Endothelial cell (in vitro differentiated cells): ENCODE measurements around the genes ATXN10 and TRMU.

GRCh38 chr22:45524788-45525281, 22.2 kb downstream of the FBLN1 start:
- PRO-cap, result no peak

GRCh38 chr22:45533593-45534096, 31.0 kb downstream of the FBLN1 start:
- PRO-cap, result no peak

- PRO-cap, result no peak
Observed at GRCh38 chr22:45541871-45542519, 39.3 kb downstream of the FBLN1 start.

DNA sequence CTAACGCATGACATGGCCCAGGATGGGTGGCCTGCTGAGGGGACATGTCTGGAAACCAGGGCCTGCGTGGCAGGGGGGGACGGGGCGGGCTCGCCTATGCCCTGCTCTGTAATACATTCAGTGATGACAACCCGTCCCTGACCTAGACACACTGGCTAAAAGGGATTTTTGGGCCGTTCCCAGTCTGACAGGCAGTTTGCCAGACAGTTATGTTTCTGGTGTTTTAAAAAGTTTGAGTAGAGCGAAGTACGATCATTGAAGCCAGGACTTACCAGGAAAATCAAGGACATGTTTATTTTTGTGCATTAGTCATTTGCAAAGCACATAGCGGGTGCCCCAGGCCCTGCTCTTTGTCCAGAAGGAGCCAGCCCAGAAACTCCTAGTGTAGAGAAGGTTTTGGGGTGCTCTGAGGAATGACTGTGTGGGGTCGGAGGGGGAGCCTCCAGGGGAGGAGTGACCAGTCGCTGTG, 50.7 kb downstream of the FBLN1 start:
- PRO-cap, result no peak

DNA sequence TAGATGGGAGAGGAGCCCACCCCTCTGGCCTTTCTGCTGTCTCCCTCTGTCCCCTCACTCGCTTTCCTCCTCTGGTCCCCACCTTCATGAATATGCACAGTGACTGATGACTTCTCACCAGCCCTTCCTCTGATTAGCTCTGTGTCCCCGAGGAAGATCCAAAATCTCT, 73.8 kb downstream of the FBLN1 start:
- PRO-cap, result no peak

- PRO-cap, result bidirectional peak, plus-strand start at chr22:45672061, minus-strand start at chr22:45671757
Observed at GRCh38 chr22:45671564-45672195, at the start of gene ATXN10. TSS of gene ATXN10 (plus strand) at chr22:45671834.

- PRO-cap, result bidirectional peak, plus-strand start at chr22:46013596, minus-strand start at chr22:46013674; bidirectional peak, plus-strand start at chr22:46014012, minus-strand start at chr22:46013920
Observed at GRCh38 chr22:46013122-46014431, 36.6 kb upstream of the WNT7B start.

DNA sequence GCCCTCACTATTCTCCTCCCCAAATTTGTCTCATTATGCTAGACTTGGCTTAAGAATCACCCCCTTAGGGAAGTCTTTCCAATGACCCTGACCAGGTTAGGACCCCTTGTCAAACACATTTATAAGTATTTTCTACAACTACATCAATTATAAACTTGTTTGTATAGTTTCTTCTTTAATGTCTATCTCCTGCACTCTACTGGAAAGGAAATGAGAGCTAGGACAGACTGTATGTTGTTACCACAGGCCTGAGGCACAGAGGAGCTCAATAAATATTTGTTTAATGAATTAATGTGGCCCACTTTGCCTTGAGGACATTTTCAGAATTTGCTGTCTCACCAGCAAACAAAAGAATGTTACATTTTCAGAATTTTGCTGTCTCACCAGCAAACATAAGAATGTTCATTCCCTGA, 41.8 kb upstream of the WNT7B start:
- PRO-cap, result no peak

GRCh38 chr22:46027063-46028065, 50.4 kb upstream of the WNT7B start:
- PRO-cap, result no peak

DNA sequence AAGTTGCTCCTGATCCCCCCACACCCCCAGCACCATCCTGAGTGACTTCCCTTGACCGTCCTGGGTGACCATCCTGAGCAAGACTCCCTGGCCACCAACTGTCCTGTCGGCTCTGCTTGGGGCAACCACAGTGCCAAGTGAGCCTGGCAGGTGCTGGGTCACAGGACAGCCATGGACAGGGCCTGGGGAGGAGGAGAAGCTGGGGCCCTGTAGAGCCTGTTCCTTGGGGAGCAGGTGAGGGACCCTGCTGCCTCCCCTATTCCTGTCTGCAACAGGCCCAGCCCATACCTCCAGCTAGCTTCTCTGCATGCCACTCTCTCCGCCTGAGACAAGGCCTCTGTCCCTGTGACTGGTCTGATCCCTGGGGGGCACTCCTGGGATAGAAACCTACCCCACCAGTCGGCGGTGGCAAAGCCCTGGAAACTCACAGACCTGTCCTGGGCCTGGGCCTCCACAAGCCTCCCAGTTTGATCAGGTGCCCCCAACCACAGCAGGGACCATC, 68.6 kb upstream of the WNT7B start:
- PRO-cap, result no peak

- PRO-cap, result no peak
Observed at GRCh38 chr22:46046018-46046567, 69.1 kb upstream of the WNT7B start.

GRCh38 chr22:46066655-46067421, 83.5 kb upstream of the PPARA start:
- PRO-cap, result no peak

DNA sequence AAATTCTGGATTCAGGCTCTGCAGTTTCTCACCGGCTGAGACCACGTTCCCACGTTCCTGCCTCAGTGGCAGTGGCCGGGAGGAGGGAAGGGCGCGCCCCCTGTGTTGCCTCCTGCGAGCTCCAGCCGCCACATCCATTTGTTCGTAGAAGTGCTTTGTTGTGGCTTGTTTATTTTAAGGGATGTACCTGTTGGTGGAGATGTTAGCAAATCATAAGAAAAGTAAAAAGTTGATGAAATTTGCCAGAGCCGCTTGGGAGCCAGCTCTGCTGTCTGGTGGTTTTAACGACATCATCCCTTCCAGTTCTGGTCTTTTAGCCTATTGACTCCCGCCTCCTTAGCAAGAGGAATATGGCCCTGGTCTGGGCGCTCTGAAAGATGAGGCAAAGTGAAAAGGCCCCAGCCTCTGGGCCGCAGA, 66.6 kb upstream of the PPARA start:
- PRO-cap, result no peak

DNA sequence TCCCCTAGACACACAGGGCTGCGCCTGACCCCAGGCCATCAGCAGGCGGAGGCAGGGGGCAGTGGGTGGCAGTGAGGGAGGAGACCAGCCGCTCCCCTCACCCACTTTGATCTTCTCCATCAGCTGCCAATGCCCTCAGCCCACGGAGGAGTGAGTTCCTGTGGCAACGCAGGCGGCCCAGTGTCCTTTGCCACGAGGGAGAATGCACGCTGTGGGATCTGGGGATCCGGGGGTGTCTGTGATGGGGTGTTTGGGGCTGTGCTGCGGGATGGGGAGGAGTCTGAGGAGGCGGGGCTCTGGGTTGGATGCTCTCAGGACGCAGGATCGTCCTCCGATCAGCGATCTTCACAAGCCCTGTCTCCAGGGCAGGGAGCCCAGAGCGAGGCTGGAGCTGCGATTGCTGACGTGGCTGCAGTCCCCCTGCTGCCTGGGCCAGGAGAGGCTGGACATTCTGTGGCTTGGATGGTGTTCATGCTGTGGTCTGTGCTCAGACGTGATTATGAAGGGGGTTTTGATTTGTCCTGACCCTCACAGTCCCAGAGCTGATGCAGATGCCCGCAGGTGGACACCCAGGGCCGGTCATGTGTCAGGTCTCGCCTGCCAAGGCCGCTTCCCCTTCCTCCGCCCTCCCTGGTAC, 30.3 kb upstream of the PPARA start:
- PRO-cap, result no peak

DNA sequence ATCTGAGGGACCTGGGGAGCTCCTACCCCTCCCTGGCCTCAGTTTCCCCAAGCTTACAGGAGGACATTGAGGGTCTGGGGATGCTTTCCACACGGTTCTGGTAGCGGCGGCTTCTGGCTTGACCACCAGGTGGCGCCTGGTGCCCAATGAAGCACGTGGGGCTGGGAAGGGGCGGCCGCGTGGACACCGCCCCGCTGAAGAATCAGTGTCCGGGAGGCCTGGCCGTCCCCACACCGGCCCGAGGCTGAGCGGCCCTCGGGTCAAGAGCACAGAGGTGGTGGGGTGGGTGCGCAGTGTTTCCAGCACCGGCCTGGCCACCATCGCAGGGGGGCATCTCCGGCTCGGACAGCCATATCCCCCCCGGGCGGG, 27.9 kb upstream of the PPARA start:
- PRO-cap, result no peak

GRCh38 chr22:46149280-46150198, 787 bp upstream of the PPARA start:
- PRO-cap, result unidirectional peak, plus-strand start at chr22:46149923

DNA sequence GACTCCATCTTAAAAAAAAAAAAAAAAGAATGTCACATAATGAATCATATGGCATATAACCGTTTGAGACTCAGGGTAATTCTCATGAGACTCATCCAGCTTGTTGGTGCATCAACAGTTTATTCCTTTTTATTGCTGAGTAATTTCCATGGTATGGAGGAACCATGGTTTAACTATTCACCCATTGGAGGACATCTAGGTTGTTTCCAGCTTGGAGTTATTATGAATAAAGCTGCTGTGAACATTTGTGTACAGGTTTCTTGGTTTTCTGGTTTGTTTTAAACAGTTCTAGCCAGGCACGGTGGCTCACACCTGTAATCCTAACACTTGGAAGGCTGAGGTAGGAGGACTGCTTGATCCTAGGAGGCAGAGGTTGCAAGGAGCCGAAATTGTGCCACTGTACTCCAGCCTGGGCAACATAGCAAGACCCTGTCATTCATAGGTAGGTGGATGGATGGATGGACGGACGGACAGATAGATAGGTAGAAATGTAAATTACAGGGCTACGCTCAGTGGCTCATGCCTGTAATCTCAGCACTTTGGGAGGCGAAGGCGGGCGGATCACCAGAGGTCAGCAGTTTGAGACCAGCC, 25.5 kb downstream of the PPARA start:
- PRO-cap, result no peak

DNA sequence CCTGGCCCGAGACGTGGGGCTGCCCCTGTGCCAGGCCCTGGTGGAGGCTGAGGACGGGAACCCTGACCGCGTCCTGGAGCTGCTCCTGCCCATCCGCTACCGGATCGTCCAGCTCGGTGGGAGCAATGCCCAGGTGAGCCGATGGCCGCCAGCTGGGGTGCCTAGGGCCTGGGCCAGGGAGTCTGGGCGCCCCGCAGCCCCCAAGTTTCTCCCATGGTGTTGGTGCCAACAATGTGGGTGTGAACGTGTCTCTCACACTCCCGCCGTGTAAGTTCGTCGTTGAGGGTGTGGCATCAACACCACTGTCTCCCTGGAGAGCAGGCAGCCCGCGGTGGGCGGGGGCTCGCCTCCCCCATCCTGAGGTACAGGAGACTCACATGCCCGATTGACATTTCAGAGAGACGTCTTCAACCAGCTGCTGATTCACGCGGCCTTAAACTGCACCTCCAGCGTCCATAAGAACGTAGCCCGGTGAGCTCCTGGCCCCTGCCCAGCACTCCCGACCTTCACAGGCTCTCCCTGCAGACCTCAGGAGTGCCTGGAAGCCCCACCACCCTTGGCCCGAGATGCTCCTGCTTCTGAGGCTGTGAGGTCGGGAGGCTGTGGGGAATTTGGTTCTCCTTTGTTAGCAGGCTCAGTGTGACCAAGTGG, 7.1 kb upstream of the GTSE1 start:
- PRO-cap, result no peak

DNA sequence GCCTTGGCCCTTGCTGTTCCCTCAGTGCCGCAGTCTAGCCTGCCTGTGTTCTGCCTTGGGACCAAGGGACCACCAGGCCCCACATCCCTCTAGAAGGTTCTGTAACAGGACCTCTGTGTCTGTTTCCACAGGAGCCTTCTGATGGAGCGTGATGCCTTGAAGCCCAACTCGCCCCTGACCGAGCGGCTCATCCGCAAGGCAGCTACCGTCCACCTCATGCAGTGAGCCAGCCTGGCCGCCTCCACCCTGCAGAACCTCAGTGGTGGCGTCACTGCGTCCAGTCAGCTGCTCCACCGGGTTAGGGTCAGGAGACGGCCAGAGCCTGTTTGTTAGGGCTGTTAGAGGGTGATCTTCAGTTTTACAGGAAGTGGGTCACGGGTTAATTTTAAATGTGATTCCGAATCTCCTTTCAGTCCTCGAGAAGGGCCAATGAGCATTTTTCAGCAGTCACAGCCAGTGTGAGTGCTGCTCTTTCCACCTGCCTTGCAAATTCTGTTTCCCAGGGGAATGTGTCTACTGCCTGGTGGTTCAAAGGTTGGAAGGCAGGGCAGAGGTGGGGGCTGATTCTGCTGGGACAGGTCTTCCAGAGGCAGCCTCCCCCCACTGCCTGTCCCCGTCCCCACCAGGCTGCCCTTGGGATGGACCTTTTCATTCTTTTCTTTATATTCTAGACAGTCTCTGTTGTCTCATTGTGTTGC, 3.9 kb upstream of the GTSE1 start:
- PRO-cap, result no peak

DNA sequence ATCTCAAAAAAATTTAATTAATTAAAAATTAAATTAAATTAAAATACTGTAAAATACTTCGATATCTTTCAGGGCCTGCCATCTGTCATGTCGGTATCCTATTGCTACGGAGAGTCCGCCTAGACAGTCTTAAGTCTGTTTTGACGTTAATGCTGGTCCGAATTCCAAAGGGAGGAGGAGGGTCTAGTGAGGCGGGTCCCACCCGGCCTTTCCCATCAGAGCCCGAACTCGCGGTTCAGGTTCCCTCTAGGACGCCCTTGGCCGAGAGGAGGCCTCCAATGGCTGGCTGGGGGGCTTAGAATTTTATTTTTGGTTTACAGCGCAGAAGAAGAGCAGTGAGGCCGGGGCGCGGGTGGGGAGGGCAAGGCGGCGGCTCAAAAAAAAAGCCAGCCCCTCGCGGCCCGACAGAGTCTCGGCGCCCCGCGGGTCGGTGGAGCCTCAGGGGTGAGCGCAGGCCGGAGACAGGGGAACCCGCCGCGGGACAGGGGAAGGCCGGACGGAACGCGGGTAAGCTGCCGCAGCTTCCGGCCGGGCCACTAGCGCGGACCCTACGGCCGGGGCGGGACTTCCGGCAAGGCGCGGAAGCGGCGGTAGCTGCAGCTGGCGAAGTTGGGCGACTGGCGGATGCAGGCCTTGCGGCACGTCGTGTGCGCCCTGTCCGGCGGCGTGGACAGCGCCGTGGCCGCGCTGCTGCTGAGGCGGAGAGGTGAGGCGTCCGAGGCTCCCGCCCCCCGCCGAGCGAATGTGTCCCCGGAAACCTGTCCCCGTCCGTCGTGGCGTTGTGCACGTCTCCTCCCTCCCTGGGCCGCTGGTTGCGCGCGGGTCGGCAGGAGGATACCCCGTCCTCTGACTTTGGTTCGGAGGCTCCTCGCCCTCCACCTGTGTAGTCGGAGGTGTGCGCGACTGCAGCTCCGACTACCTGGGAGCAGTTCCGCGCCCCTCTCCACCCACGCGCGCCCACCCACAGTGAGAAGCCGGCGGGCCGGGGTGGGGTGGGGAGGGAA, at the start of gene TRMU:
TRMU (plus strand) TSS at position 574 of the 1,004 bp plus-strand sequence.
- PRO-cap, result bidirectional peak, plus-strand start at position 225 of the sequence, minus-strand start at position 95 of the sequence; bidirectional peak, plus-strand start at position 593 of the sequence, minus-strand start at position 483 of the sequence